ENCODE measurements around a stretch of chr10.

DNA sequence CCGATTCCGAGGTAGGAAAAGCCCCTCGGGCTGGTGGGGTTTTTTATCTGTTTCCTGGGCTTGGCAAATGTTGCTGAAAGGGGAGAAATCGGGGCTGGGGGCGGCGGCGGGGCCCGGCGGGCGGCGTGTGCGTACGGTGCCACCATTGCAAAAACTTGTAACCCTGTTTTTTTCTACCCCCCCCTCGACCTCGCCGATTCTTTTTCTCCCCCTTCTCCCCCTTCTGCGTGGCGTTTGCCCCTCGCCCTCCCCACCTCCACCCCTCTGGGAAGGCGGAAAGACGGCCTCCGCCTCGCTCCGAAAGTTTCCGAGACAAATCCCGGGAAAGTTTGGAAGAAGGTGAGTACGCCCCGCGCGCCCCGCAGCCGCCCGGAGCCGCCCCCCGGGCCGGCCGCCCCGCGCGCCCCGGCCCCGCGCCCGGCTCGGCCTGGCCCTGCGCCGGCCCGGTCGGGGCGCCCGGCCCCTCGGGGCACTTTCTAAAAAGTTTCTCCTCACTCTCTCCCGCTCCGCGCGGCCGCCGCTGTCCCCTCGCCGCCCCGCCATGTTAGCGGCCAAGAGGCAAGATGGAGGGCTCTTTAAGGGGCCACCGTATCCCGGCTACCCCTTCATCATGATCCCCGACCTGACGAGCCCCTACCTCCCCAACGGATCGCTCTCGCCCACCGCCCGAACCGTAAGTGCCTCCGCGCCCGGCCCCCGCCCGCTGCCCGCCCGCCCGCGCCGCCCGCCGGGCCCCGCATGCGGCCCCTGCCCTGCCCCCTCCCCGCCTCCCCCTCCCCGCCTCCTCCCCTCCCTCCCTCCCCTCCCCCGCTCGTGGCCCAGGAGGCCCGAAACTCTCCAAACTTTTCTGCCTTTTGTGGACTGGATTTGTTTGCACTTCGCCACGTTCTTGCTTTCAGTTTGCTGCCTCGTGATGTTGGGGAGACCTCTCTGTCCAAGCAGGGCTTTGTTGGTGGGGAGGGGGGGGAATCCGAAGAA, 1.2 kb downstream of the TCF7L2 start:
- RRBS: 3% methylated on average over 27 of the region's 95 CpGs

- RRBS: 2% methylated on average over 20 of the region's 52 CpGs
Observed at GRCh38 chr10:112952269-112952997, 2.4 kb downstream of the TCF7L2 start.

GRCh38 chr10:112955640-112956820, 6.0 kb downstream of the TCF7L2 start:
- RRBS: no CpG with 5 or more reads among the region's 17 CpGs

GRCh38 chr10:112976754-112977569, 26.9 kb downstream of the TCF7L2 start:
- RRBS: no CpG with 5 or more reads among the region's 7 CpGs

- RRBS: no CpG with 5 or more reads among the region's 7 CpGs
Observed at GRCh38 chr10:113047448-113048015, 97.5 kb downstream of the TCF7L2 start.

DNA sequence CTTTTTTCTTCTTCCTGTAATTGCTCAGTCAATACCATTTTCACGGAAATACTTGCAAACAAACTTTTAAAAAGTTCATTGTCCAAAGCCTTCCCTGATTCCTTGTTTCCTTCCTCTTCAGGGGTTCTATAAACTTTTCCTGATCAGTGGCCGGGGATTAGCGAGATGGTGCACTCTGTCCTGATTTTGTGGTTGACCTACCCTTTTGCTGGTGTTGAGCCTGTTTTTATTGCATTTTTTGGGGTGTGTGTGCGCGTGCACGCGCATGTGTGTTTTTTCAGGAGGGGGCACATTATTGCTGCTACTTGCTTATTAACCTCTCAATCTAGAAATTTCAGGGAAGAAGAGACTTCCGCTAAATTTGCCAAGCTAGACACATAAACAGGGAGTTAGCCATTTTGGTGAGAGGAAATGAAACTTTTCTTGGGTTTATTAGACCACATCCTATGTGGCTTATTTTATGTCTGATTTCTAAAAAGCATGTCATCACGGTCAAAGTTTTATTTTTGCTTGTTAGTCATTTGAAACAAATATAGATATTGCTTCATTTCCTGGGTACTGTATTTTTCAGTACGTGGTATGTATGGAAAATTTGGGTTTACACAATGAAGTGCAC, 143.9 kb downstream of the TCF7L2 start:
- RRBS: no CpG with 5 or more reads among the region's 10 CpGs

DNA sequence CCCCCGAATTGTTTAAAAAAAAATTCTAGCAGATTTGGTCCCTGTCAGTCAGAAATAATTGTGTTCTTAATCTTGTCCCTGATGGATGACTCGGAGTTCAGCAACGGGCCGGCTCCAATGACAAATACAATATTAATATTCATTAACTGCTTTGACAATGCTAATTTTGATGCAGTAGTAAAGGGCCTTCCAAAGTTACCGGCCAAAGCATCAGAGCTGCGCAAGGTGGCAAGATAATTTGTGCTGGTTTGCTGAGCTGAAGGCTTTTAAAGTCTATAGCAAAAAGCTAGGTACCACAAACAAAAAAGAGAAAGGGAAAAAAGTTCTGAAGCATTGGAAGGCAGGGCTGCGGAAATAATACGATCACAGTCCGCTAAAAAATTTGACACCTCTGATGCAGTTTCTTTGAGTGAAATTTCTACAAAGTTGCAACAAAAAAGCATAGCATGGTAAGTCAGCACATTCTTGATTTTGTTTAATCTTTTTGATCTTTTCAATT, 175.5 kb downstream of the TCF7L2 start:
- RRBS: 50% methylated on average over 2 of the region's 9 CpGs

- RRBS: no CpG with 5 or more reads among the region's 6 CpGs
Observed at GRCh38 chr10:113166449-113167031, 216.5 kb downstream of the TCF7L2 start.

GRCh38 chr10:113539187-113539523, 13.7 kb upstream of the HABP2 start:
- RRBS: no CpG with 5 or more reads among the region's 3 CpGs

GRCh38 chr10:113557897-113558217, 5.0 kb downstream of the HABP2 start:
- RRBS: no CpG with 5 or more reads among the region's 8 CpGs

GRCh38 chr10:113712520-113713174, 32.9 kb downstream of the CASP7 start:
- RRBS: no CpG with 5 or more reads among the region's 13 CpGs

DNA sequence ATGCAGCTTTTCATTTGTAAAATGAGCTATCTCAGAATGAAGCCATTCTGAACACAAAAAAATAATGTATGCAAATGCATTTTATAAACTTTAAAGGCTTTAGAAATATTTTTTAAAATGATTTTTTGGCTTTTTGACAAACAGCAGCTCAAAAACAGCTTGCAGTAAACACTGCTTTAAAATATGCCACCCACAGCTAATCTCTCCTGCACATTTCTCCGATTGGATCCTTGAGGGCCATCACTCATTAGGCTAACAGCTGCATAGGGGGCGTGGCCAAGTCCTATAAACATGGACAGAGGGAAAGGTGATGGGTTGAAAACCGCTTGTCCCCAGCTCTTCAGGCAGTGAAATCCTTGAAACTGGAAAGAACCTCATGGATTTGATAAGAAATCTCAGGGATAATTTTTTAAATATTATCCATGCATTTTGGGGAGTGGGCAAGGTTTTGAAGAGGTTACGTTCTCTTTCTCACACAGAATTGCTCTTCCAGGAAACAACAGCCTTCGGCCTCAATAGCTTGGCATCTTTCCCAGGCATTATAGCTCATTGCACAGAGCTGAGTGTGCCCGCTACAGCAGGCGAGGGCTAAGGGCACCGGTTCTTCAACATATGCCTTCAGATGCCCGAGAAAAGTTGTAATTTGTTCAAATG, 1.6 kb downstream of the PLEKHS1 start:
- RRBS: no CpG with 5 or more reads among the region's 9 CpGs

- RRBS: no CpG with 5 or more reads among the region's 10 CpGs
Observed at GRCh38 chr10:113876329-113877442, 22.2 kb downstream of the NHLRC2 start.

- RRBS: no CpG with 5 or more reads among the region's 8 CpGs
Observed at GRCh38 chr10:113912555-113913335, 58.3 kb downstream of the NHLRC2 start.

DNA sequence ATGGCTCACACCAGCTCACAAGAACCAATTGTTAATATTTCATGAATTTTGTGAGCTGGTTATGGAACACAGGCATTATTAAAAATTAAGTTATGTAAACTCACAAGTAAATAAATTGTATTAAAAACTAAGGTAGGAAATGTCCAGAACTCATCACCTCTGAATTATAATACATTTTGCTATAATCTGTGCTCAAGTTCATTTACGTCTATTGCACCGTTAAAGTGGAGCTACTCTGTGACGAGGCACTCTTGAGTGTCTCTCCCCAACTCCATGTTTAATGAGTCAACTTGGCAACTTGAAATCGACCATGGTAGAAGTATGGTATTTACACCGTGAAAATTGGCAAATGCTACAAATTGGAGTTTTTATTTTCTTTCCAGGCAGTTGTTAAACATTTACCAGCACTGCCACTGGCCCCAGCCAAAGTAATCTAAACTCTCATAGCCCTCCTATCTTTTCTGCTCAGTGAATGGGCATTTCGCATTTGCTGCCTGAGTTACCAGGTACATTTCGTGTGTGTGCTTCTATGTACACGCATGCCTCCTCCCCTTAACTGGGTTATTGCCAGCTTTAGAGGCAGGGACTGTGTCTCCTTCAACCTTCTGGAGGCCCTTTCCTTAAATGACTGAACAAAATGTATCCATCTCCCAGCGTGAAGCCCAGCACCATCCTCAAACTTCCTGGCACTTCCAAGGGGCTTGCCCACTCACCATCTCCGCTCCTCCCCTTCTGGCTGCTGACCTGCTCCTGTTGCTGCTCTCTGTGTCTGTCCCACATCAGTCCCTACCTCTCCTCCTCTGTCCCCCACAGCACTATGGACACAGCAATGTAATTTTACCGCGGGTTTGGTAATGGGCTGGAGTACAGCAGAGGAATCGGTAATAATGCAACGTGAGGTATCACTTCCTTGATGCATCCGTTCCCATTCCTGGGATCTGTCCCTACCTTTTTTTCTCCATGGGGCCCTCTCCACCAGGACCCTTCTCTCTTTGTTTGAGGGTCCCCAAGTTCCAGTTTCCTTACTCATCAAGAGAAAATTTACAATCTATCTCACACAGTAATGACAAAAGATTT, 83.4 kb downstream of the NHLRC2 start:
- RRBS: no CpG with 5 or more reads among the region's 15 CpGs

- RRBS: no CpG with 5 or more reads among the region's 14 CpGs
Observed at GRCh38 chr10:113958431-113959219, 85.0 kb upstream of the ADRB1 start.

DNA sequence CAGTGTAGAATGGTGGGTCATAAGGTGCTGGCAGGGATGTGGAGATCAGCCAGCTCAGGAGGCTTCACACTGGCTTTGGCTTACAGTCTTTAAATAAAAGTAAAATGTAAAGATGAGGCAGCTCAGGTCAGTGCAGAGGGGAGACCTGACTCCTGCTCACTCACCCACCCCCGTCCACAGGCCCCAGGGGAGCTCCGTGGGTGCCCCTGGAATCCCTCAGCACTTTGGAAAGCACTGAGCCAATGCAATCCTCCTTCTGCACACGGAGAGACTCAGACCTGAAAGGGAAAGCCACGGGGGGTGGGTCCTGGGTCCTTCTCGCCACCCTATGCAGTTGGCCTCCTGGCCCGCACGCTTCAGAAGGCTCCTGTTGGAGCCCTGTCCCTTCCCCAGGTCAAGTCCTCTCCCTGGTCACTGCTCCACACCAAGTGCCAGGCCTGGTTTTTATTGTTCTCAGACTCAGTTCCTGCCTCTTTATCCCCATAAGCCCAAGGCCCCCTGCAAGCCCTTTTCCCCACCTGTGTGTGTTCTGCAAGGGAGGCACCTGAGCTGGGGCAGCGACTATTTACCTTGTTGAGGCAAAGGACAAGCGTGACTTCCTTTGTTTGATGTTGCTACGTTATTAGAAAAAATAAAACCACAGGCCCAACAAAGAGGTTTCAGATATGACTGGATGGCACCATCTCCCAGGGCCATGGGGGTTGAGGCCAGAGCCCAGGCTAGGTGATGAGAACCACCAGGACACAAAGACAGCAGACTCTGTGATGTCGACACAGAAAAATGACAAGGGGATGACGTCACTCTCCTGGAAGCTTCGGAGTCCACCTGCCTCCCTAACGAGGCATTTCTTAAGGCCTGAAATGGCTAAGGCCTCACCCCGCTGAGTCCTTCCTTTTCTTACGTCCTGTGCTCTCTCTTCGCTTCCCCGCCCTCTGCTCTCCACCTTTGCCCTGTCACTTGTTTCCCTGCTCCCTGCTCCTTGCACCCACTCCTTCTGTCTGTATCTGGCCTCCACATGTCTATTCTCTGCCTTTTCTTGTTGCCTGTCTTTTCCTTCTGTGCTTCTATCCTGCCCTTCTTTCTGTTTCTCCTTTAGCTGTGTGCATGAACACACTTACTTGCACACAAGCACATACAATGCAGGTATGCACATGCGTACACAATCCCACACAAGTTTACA, 83.2 kb upstream of the ADRB1 start:
- RRBS: no CpG with 5 or more reads among the region's 19 CpGs

GRCh38 chr10:114046106-114046804, 2.6 kb downstream of the ADRB1 start:
- RRBS: no CpG with 5 or more reads among the region's 8 CpGs

- RRBS: no CpG with 5 or more reads among the region's 9 CpGs
Observed at GRCh38 chr10:114400886-114401570, 3.3 kb downstream of the AFAP1L2 start.

Measured in hTERT-HM (cell line).